Metastatic Breast Carcinoma in the Ovary (tissue), 3 donors: ENCODE data around the genes ZNF593OS, CATSPER4 and ZNF683.

GRCh38 chr1:25431888-25432418, 1.3 kb downstream of the MACO1 start:
- PRO-cap, 3 experiments: no peak in any of the 3 experiments

- PRO-cap, 3 experiments: no peak in any of the 3 experiments
Measured at GRCh38 chr1:25472678-25473461, 42.2 kb downstream of the MACO1 start.

GRCh38 chr1:25483657-25484553, 53.2 kb downstream of the MACO1 start:
- PRO-cap, 3 experiments: peak in 1 of 3 experiments; most common minus-strand start chr1:25484235 (in 1)

DNA sequence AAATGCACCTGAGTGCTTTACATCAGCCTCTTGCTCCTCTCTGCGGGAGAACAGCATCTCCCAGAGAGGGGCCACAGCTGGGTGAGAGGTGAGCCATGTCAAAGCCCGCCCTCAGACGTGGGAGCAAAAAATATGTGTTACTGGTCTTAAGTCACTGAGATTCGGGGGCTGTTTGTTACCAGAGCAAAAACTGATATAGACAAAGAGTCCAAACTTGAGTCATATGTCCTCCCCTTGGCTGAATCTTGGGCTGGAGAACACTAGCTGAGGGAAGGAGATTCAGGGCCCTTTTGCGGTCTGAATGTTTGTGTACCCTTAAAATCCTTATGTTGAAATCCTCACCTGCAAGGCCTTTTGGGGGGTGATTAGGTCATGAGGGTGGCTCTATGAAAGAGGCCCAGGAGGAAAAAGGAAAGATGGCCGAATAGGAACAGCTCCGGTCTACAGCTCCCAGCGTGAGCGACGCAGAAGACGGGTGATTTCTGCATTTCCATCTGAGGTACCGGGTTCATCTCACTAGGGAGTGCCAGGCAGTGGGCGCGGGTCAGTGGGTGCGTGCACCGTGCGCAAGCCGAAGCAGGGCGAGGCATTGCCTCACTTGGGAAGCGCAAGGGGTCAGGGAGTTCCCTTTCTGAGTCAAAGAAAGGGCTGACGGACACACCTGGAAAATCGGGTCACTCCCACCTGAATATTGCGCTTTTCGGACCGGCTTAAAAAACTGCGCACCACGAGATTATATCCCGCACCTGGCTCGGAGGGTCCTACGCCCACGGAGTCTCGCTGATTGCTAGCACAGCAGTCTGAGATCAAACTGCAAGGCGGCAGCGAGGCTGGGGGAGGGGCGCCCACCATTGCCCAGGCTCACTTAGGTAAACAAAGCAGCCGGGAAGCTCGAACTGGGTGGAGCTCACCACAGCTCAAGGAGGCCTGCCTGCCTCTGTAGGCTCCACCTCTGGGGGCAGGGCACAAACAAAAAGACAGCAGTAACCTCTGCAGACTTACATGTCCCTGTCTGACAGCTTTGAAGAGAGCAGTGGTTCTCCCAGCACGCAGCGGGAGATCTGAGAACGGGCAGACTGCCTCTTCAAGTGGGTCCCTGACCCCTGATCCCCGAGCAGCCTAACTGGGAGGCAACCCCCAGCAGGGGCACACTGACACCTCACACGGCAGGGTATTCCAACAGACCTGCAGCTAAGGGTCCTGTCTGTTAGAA, 36.8 kb upstream of the LDLRAP1 start:
- PRO-cap, 3 experiments: no peak in any of the 3 experiments

GRCh38 chr1:25566766-25567660, 23.6 kb downstream of the LDLRAP1 start:
- PRO-cap, 3 experiments: peak in 1 of 3 experiments; most common plus-strand start chr1:25567103 (in 1); most common minus-strand start chr1:25566939 (in 1)

GRCh38 chr1:25568358-25568952, 25.0 kb downstream of the LDLRAP1 start:
- PRO-cap, 3 experiments: no peak in any of the 3 experiments

GRCh38 chr1:25620091-25620738, 3.6 kb downstream of the MAN1C1 start:
- PRO-cap, 3 experiments: no peak in any of the 3 experiments

DNA sequence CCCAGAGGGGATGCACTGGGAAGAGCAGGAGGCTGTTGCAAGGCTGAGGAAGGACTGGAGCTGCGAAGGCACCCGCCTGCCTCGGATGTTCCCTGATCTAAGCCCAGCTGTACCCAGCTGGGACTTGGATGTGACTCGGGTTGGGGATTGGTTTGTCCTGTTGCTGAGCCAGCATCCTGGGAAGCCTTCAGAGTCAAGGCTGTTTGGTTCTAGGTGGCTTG, 42.3 kb downstream of the MAN1C1 start:
- PRO-cap, 3 experiments: peak in 1 of 3 experiments; most common minus-strand start position 56 of the sequence (in 1)

DNA sequence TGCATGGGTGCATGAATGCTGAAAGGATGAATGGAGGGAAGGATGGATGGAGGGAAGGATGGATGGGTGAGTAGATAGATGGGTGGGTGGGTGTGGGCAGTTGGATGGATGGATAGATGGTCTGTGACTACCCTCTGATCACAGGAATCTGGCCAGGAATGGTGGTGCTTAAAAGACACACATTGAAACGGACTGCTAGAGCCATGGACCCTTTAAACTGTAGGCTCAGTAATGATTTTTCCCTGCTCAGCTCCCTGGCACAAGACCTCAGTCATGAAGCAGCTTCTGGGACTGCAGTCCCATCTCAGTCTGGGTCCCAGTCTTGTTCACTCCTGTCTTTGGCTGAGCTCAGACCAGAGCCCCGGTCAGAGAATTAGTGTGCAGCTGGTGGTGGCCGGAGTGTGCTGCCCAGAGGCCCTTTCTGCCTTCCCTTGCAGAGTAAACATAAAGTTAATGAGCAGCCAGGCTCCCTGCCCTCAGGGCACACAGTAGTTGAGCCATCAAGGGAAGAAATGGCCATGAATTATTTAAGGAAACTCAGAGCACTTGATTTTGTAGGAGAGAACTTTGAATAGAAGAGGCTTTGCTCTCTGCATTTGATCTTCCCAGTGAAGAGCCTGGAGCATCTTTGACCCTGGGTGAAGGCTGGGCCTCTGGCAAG, 26.7 kb upstream of the SELENON start:
- PRO-cap, 3 experiments: peak in 2 of 3 experiments; most common plus-strand start position 480 of the sequence (in 1); most common minus-strand start position 311 of the sequence (in 1)

- PRO-cap, 3 experiments: no peak in any of the 3 experiments
Measured at GRCh38 chr1:25818346-25818991, 1.3 kb upstream of the MTFR1L start.

DNA sequence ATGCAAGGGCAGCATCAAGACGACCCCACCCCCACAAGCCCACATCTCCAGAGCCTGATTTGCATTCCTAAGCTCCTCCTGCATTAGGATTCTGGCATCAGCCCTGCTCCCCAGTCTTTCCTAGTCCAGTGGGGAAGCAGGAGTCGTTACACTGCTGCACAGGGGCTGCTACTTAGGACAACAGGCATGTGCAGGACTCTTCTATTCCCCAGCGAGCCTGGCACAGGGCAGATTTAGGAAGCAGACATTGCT, 7.9 kb downstream of the PAQR7 start:
- PRO-cap, 3 experiments: no peak in any of the 3 experiments

- PRO-cap, 3 experiments: no peak in any of the 3 experiments
Measured at GRCh38 chr1:25876337-25876567, 744 bp upstream of the PAQR7 start.

DNA sequence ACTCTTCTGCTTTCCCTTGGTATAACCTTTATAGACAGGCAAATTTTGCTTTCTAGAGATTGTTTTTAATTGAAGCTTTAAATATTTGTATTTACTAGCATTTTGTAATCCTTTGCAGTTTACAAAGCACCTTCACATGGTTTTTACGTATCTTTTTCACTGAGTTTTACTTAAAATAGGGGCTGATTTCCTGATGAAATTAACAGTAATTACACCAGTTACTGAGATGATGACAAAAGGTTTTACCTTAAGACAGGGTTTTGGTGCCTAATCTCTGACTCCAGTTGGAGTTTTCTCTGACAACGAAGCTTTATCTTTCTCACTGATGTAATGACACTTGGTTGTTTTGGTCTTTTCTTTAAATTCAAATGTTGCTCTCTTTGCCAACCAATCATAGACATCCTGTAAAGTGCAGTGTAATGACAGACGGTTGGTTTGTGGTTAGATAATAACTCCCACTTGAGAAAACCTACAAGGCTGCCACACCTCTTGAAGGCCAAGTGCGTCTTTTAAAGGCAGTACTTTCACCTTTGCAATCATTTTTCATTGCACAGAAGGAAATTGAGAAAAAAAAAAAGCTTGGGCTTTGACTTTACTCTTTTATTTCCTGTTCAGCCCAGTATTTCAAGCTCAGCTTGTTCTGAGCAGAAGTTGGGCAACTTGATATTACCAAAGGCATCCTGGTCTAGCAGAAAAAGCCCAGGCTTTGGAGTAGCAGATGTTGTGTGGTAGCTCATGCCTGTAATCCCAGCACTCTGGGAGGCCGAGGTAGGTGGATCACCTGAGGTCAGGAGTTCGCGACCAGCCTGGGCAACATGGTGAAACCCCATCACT, 14.7 kb downstream of the PDIK1L start:
- PRO-cap, 3 experiments: no peak in any of the 3 experiments

DNA sequence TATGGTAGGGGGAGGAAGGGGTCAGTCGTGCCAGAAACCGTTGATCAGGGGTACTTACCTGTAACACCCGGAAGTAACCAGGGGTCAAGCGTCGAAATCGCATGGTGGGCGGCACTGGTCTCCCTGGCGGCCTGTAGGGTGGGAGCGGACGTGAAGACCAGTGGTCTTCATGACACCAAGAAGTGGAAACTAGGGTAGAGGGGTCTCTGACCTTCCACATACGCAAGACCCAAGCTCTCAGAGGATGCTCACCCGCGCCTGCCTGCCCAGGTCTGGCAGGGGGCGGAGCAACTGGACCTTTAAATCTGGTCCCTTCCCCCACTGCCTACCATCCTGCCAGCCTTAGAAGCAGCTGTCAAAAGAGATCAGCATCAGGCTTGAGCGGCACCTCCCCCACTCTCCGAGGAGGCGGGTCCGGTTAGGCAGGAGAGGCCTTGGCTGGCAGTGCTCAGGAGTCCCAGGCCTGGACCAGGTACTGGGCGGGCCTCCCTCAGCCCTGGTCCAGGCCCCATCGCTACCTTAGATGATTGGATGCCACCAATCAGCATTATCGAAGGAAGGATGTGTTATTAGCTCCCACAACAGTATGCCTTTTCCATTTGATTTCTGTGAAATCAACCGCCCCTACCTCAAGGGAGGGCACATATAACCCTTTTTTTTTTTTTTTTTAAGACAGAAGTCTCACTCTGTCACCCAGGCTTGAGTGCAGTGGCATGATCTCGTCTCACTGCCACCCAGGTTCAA, at the start of gene ZNF593OS:
ZNF593OS (minus strand) TSS at position 274 of the 744 bp plus-strand sequence.
- PRO-cap, 3 experiments: no peak in any of the 3 experiments

DNA sequence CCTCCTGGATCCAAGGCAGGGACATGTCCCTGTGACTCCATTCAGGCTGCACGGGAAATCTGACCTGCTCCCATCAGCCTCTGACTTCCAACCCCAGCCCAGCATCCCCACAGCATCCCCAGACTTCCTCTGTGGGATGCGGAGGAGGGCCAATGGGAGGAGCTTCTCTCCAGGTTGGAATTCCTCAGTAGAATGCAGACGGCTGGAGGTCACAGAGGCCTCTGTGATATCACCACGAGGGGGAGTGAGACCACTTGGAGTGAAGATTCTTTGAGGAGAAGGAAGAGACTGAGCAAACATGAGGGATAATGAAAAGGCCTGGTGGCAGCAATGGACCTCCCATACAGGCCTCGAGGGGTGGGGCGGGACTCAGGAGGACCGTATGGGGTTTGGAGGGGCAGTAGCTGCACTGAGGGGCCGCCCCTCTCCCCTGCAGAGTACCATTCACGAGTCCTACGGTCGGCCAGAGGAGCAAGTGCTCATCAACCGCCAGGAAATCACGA, at the start of gene CATSPER4:
CATSPER4 (plus strand) TSS at position 273 of the 503 bp plus-strand sequence.
- PRO-cap, 3 experiments: no peak in any of the 3 experiments

GRCh38 chr1:26235001-26235342, 972 bp downstream of the CEP85 start:
- PRO-cap, 3 experiments: no peak in any of the 3 experiments

- PRO-cap, 3 experiments: peak in 1 of 3 experiments; most common plus-strand start chr1:26282301 (in 1)
Measured at GRCh38 chr1:26281856-26282961, 2.3 kb downstream of the SH3BGRL3 start.

DNA sequence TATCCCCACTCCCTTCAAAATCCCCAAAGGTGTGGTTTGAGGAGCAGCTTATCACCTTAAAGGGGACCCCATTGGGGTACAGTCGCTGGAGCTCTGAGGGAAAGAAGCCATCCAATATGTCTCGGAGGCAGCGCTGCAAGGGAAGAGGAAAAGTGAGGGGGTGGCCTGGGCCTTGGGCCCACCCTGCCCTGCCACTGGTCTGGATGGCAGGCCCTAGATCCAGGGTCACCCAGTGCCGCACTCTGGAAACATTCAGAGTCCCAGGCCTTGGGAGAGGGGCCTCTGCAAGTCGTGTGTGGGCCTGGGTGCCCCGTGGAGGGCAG, 5.5 kb downstream of the SH3BGRL3 start:
- PRO-cap, 3 experiments: no peak in any of the 3 experiments

DNA sequence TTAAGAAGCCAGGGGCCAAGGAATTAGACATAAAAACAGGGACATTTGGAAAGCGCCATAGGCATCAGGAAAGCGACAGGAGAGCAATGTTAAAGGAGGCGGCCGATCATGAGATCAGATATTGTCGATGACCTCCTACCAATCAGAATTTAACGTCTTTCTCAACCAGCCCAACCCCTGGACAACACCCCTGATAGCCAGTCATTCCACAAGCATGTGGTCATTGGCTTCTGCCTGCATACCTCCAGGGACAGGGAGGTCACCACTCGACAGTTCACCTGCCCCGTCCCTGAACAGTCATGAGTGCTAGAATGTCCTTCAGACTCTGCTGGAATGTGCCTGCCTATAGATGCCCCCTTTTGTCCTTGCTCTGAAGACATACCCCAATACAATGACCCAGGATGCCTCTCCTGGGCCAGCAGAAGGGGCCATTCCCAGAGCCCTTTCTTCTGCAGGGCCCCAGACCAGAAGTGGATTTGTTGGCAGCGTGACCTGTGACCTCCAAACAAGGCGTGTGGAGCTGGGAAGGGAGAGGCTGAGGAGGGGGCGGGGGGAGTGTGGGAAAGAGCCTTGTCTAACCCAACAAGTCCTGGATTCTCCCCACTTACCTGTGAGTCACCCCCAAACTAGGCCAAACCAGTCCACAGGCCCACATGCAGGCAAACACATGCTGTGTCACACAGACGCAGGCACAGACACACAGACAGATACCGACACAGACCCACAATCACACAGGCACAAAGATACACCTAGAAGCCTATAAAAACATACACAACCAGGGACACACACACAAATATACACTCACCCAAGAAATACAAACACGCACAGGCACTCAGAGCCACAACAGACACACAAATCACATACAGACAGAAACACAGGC, 2.2 kb downstream of the CRYBG2 start:
- PRO-cap, 3 experiments: no peak in any of the 3 experiments

- PRO-cap, 3 experiments: no peak in any of the 3 experiments
Measured at GRCh38 chr1:26372669-26373106, at the start of gene ZNF683. ZNF683 (minus strand) TSS chr1:26372750.